ENCODE data around the gene DSP.

DNA sequence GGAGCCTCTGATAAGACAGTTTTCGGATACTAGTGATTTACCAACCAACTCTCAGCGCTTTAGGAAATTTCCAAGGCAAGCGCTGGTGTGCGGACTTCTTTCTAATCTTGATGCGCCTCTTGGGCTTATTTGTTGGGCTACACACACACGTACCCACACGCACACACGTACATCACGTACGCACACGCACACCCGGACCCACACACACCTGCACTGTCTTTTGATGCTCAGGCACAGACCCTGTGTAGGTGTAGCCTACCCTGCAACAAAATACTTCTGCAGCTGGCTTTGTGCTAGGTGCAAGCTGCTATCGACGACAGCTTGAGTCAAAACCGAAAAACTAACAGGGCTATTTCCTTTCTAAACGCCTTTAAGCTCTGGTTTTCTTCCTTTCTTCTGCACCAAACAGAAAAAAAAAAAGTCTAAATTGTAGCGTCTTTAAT, 1.1 kb upstream of the NRN1 start:
- CAGE, long polyA plus RNA = no peak
- RRBS = no CpG with 5 or more reads among the region's 17 CpGs

DNA sequence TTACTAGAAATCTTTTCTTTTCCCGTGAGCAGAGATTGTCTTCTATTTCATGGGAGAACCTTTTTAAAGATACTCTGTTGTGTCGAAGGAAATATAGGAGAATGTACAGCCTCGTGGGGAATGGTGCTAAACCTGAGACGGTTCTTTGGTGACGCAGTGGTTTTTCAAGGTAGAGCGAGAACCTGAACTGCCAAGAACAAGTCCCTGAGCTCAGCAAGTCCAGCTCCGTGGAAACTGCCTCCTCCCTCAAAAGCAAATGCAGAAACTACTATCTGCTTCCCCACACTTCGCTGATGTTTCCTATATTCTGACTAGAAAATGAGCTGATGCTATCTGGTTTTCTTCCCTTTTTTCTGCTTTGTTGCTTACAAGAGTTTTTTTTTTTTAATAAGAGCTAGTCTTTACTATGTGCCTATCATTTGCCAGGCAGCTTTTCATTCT, 85.4 kb upstream of the LY86 start:
- CAGE, long polyA plus RNA = no peak
- RRBS = no CpG with 5 or more reads among the region's 8 CpGs

GRCh38 chr6:6586643-6587758, 1.5 kb upstream of the LY86 start:
- CAGE, long polyA plus RNA = no peak
- RRBS = no CpG with 5 or more reads among the region's 10 CpGs

DNA sequence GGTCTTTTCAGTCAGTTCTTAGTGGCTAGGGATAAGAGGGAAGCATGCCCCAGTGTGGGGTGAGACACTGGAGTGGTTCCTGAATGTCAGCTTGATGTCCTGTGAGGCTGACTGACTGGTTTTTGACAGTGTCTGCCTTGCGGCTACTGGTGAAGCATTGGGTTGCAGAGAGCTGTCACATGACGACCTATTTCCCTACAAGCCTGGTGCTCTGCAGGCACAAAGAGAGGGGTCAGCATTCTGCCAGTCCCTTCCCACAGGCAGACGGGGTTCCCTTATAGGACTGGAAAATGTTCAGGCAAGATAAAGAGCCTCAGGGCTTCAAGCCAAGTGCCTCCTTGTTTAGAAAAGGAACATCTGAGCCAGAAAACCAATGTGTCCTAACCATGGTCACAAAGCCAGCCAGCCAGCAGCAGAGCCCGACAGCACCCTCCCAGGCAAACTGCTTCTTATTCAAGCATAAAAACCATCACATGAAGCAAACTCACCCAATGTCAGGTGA, 11.0 kb downstream of the LY86 start:
- CAGE, long polyA plus RNA = no peak
- RRBS = no CpG with 5 or more reads among the region's 4 CpGs

- CAGE, long polyA plus RNA = no peak
- RRBS = no CpG with 5 or more reads among the region's 13 CpGs
These were observed 66.1 kb downstream of the LY86 start for GRCh38 chr6:6654309-6655348.

DNA sequence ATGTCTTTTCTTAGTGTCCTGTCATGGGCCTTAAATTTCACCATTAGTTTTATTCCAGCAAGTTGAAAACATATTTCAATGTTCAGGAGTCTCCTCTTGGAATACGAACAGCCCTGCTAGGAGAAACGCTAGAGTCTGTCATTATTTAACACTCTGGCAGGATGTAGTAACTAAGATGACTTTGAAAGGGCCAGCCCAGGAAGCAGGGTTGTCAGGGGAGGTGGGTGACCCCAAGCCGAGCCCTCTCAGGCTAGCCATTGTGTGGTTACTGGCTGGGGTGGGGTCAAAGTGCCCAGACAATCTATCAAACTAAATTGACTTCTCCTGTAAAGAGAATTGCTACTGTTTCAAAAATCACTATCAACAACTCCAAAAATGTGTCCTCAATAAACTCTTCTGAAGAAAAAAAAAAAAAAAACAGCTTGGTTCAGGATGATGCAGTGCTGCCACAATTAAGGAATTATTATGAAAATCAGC, 67.8 kb downstream of the LY86 start:
- CAGE, long polyA plus RNA = no peak
- RRBS = no CpG with 5 or more reads among the region's 3 CpGs

- CAGE, long polyA plus RNA = no peak
- RRBS = no CpG with 5 or more reads among the region's 9 CpGs
These were observed 146.2 kb downstream of the LY86 start for GRCh38 chr6:6734622-6735214.

DNA sequence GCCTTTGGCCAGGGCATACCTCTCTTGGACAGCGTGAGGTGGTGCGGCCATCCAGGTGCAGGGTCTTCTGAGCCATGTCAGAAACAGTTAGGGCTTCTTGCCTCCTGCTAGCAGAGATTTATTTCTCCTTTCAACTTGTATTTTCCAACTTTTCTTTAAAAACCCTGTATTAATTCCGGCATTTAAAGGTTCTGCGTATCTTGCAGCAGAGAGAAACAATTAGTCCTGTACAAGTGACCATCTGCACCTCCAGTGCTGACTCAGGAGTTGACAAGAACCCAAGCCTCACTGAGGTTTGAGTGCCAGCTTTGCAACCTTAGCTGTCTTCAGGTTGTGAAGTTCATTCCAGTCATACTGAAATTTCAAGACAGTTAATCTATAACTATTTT, 177.9 kb downstream of the LY86 start:
- CAGE, long polyA plus RNA = no peak
- RRBS = no CpG with 5 or more reads among the region's 4 CpGs

DNA sequence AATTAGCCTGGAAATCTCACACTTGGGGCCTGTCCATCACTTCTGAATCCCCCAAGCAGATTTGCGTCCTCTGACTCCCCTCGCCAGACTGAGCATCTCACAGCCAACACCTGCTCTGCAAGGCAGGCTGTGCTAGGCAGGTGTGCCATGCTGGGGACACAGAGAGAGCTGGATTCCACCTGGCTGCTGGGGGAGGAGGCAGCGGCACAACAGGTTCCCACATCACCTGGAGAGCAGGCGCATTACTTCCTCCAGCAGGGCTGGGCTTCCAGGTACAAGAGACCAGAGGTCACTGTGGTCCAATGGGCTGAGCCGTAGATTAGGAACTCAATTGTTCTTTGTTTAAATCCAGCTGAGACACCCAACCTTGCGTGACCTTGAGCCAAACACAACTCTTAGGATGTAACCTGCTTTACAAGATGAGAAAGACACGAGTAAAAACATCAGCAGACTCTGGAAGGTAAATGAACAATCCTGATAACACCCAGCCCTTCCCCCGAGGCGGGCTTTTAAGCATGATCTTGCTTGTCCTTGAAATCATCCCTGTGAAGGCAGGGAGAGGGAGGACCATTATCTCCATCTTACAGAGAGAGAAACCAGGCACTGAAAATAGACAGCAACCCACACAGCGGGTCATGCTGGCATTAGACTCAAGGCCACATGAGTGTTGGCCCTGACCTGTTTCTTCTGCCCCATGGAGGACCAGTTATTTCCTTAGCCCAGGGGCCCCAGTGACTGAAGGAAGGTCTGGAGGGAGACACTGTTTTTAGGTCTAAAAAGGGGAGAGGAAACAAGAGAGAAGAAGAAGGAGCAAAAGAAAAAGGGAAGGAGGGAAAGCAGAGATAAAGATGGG, 216.5 kb upstream of the RREB1 start:
- CAGE, long polyA plus RNA = no peak
- RRBS = no CpG with 5 or more reads among the region's 10 CpGs

DNA sequence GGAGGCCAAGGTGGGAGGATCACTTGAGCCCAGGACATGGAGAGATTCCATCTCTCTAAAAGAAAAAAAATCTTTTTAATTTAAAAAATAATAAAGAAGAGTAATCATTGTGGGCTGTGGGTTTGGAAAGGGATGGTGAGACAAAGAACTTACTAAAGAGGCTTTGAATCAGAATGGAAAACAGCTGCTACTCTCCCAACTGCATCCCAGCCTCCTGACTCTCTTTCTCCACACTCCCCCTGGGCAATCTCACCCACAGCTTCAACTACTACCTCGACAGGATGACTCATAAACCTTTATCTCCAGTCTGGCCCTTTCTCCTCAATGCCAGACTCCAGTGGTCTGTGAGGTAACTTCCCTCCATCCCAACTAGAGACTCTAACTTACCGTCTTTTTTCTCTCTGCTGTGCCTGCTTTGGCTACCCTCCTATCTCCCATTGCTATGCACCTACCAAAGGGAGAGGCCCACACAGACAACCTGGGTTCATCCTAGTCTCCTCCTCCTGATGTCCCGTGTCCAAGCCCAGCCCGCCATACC, 135.3 kb upstream of the RREB1 start:
- CAGE, long polyA plus RNA = no peak
- RRBS = no CpG with 5 or more reads among the region's 4 CpGs

DNA sequence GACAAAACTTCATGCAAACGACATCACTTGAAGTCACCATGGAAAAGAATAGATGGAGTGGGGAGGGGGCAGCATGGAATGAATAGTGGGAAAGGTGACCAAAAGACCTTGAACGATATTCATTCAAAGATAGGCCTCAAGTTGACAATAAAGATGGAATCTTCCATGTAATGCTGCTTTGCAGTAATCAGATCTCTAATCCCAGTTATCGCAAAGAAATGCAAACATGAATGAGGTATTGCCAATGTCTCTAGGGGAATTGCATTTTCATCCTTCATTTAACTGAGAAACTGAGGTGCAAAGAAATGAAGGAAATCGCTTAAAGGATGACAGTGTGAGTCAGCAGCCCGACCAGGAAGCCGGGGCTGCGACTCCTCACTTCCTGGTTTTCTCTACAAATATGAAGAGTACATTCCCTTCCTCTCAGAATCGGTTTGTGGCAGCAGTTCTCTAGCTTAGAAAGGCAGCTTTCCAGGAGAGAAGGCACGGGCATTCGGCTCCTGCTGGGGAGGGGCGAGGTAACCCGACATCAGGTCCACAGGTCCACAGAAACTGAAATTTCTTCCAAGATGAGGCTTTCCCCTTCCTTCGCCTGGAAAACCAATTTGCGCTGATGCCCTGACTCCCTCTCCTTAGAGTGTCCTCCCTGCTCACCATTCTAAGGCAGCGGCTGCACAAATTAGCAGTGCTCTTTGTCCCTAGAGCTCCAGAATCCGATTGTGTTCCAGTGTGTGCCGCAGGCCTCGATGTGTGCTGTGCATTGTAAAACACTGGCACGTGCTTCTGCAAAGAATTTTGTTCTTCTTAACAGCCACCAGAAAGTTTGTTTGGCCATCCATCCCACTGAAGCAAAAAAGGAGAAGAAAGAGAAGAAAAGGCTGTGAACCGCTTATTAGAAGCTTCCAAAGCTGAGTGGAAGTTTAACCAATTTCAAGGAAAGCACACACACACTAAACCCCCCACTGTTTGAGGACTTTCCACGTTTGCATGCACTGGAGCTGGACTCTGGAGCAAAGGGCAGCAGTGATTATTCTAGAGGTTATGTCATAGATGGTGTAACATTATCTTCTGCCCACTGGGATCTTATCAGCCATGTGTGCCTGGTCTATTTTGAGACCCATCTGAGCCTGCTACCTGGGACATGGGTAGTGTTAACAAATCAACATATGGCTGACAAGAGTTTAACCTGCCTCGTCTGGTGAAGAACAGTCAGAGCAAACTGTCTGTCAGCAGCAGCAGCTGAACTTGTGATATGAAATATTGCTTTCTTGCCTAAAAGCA, 65.2 kb upstream of the RREB1 start:
- CAGE, long polyA plus RNA = no peak
- RRBS = no CpG with 5 or more reads among the region's 22 CpGs

GRCh38 chr6:7115991-7116266, 8.2 kb downstream of the RREB1 start:
- CAGE, long polyA plus RNA = no peak
- RRBS = no CpG with 5 or more reads among the region's 4 CpGs

DNA sequence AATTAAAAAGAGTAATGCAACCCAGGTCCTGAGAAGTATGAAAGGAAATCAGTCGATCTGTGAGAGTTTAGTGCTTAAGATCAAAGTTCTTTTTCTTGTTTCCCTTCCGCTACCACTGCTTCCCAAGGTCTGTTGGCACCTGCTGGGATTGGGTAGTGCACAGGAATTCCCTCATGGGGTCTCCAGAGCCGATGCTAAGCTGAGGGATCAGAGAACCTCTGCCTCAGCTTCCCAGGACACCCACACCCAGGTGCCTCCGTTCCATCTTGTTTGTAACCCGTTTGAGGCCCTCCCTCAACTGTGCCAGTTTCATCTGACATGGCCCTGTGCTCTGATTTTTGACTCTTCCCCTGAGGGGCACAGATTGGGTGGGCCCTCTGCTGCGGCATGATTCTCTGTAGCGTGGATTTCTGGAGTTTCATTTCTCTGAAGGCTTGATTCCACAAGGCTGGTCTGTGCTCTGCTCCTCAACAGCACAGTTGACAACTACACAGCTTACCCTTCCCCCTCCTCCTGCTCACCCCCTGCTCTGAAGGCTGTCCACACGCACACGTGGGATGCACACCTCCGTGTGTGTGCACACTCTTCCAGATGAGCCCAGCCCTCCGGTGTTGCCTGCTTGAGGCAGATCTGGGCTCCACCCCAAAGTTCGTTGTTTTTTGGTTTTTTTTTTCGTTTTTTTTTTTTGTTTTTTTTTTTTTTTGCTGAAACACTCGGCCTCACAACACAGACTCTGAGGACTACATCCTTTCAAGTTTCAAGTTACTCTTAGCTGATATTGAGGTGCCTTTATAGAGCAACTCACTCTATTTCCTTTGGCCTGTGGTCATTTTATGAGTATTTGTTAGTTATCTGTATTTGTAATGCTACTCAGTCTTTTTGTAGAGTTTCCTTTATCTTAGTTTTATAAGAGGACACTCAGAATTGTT, 88.0 kb downstream of the RREB1 start:
- CAGE, long polyA plus RNA = no peak
- RRBS = no CpG with 5 or more reads among the region's 14 CpGs

- CAGE, long polyA plus RNA = no peak
- RRBS = no CpG with 5 or more reads among the region's 7 CpGs
These were observed 98.9 kb downstream of the RREB1 start for GRCh38 chr6:7206414-7207287.

DNA sequence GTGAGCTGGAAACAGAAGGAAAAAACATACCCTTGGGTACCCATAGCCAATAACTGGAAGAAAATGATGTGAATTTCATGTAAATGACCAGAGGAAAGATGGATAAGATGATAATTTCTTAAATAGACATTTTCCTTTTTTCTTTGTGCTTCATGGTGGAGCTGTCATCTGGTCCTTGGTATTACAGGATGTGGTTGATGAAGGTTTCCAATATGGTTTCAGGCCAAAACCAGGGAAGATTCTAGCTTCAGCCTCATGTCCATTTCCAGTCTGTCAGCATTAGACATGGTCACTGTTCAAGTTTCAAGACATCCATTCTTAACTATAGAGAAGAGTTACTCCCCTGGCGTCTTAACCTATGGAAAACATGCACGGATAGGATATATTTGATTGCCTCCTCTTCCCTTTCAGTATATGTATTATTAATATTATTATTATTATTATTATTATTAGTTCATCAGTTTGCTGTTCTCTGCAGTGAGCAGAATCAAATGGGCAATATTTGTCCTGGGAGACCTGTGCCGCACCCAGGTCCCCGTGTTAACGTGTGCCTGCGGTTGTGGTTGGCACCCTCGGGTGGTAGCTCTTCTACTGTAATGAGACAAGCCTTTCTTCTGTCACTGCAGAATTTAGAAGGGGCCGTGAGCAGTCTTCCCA, 63.5 kb downstream of the SSR1 start:
- CAGE, long polyA plus RNA = no peak
- RRBS = no CpG with 5 or more reads among the region's 8 CpGs

- CAGE, long polyA plus RNA = no peak
- RRBS = no CpG with 5 or more reads among the region's 5 CpGs
These were observed 45.6 kb downstream of the SSR1 start for GRCh38 chr6:7267480-7267795.

DNA sequence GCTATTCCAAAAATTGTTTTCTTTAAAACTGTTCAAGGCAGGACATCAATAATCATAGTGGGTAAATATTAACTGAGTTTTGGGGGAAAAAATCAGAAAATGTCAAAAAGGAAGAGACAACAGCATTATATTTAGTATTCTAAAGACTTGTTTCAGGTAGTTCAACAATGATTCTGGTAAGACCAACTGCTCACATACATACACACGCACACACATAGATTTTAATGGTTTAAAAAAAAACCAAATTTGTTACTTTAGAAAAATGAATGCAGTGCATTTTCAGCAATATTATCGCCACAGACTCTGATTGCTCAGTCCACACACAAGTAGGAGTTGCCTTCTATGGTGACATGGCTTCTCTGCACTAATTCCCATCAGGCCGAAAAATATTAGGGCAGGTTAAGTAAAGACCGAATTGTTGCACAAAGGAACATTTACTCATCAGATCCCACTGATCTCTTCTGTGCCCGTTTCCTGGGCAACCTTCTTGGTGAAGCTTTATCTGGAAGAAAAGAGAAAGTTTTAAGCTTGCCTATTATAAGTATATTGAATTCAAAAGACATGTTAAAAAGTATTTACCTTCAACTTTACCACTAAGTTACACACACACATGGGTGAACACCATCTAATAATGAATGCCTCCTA, 23.4 kb downstream of the SSR1 start:
- CAGE, long polyA plus RNA = no peak
- RRBS = no CpG with 5 or more reads among the region's 5 CpGs

GRCh38 chr6:7463700-7464287, 74.2 kb downstream of the RIOK1 start:
- CAGE, long polyA plus RNA = no peak
- RRBS = no CpG with 5 or more reads among the region's 5 CpGs

GRCh38 chr6:7519453-7519791, 22.0 kb upstream of the DSP start:
- CAGE, long polyA plus RNA = no peak
- RRBS = no CpG with 5 or more reads among the region's 3 CpGs

GRCh38 chr6:7541052-7542186, at the start of gene DSP:
TSS of gene DSP (plus strand) at chr6:7541671.
- CAGE, long polyA plus RNA = no peak
- RRBS = 3% methylated on average over 58 of the region's 119 CpGs

Data from AG04450 (cell line).